Vagina (tissue), 1 donor: ENCODE results near the genes SSB and MYO3B.

DNA sequence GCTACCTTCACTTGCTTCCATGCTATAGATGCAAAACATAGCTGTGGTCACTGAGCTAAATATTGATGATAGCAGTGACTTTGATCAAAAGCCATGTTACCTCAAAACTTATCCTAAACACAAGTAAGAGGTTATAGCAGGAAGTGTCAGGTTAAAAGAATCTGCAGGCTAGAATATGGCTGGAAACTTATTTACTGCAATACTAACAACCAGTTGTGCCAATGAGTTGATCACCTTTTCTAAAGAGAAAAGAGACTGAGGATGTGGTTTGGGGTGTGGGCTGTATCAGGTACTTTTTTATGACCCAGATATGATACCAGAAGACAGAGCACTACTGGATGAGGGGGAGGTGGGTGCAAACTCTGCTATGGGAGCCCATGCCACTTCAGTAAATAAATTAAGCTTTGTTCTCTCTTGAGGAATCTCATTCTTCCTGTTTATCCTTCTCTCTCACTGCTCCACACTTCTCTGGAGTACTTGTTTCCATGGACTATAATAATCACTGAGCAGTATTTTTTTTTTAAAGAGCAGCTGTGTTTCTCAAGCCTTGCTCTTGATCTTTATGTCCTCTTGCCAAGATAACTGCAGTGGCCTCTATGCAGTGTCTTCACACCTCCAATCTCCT is 51.3 kb upstream of the NOSTRIN start:
- PRO-cap, result no peak
- RAMPAGE, long total RNA, result no peak

- PRO-cap, result no peak
- RAMPAGE, long total RNA, result no peak
Measured at GRCh38 chr2:169072475-169072909, 3.1 kb downstream of the DHRS9 start.

- PRO-cap, result no peak
- RAMPAGE, long total RNA, result no peak
Measured at GRCh38 chr2:169363386-169364012, 1.2 kb upstream of the LRP2 start.

GRCh38 chr2:169531120-169531655 is 21.7 kb downstream of the KLHL41 start:
- PRO-cap, result no peak
- RAMPAGE, long total RNA, result no peak

GRCh38 chr2:169695738-169696108 is 1.5 kb downstream of the PHOSPHO2 start:
- PRO-cap, result no peak
- RAMPAGE, long total RNA, result no peak

- PRO-cap, result no peak
- RAMPAGE, long total RNA, result no peak
Measured at GRCh38 chr2:169735481-169736151, 2.0 kb downstream of the KLHL23 start.

DNA sequence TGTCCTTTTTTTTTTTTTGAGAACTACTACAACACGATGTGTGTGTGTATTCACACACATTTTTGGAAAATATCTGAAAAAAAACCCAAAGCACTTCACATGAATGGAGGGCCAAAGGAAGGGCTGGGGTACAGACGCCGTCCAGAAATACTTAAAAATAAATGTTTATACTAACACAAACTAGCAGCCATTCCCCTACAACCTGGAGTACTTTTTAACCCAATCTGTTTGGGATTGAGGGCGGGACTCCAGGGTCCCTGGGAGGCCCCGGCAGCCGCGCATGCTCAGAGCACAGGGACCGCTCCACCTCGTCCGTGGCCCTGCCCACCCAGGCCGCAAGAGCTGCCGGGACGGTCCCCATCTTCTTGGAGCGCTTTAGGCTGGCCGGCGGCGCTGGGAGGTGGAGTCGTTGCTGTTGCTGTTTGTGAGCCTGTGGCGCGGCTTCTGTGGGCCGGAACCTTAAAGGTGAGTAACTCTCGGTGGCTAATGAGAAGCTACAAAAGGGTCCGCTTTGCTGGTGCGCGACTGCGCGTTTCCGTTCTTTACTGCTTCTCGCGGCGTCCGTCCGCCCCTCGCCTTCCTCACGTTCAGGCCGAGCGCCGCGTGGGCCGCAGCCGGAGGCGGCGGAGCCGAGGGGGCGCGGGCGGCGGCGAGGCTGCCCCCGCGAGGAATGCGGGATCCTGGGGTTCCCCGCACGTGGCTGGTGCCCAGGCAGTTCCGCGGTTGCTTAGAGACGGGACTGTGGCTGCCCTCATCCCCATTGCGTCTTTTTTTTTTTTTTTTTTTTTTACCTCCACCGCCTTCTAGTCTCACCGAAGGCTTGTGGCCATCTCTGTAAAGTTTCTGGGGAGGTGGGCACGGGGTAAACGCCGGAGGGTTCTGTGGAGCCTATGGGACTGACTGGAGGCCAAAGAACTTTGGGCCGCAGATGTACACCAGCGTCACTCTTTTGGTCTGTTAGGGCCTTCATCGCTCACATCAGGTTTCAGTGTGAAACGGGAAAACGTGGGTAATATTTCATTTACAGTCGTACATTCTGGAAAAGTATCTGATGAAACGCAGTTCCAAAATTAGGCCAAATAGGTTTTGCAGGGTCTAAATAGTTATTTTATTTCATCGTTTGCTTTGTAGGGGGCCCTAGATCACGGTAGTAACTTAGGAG is at the start of gene SSB:
Gene SSB (plus strand): TSS at position 360 of the 1,162 bp plus-strand sequence.
- PRO-cap, result bidirectional peak, plus-strand start at position 378 of the sequence, minus-strand start at position 230 of the sequence
- RAMPAGE, long total RNA, result start-site peak on the plus strand centred at position 375 of the sequence, 57 bp wide, 893 reads

DNA sequence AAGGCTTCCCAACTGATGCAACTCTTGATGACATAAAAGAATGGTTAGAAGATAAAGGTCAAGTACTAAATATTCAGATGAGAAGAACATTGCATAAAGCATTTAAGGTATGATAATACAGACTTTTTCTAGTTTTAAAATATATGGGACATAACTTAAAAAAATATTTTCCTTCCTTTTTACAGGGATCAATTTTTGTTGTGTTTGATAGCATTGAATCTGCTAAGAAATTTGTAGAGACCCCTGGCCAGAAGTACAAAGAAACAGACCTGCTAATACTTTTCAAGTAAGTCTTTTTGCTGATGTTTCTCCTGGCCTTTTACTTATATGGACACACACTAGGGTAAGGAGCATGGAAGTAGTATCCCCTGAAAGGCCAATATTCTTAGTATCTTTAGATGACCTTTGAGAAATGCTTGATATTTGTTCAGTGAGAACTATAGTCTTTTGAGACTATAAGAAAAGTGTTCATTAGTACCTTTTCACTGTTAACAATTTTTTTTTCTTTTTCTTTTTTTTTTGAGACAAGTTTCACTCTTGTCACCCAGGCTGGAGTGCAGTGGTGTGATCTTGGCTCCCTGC is 8.2 kb downstream of the SSB start:
- PRO-cap, result no peak
- RAMPAGE, long total RNA, result no peak

DNA sequence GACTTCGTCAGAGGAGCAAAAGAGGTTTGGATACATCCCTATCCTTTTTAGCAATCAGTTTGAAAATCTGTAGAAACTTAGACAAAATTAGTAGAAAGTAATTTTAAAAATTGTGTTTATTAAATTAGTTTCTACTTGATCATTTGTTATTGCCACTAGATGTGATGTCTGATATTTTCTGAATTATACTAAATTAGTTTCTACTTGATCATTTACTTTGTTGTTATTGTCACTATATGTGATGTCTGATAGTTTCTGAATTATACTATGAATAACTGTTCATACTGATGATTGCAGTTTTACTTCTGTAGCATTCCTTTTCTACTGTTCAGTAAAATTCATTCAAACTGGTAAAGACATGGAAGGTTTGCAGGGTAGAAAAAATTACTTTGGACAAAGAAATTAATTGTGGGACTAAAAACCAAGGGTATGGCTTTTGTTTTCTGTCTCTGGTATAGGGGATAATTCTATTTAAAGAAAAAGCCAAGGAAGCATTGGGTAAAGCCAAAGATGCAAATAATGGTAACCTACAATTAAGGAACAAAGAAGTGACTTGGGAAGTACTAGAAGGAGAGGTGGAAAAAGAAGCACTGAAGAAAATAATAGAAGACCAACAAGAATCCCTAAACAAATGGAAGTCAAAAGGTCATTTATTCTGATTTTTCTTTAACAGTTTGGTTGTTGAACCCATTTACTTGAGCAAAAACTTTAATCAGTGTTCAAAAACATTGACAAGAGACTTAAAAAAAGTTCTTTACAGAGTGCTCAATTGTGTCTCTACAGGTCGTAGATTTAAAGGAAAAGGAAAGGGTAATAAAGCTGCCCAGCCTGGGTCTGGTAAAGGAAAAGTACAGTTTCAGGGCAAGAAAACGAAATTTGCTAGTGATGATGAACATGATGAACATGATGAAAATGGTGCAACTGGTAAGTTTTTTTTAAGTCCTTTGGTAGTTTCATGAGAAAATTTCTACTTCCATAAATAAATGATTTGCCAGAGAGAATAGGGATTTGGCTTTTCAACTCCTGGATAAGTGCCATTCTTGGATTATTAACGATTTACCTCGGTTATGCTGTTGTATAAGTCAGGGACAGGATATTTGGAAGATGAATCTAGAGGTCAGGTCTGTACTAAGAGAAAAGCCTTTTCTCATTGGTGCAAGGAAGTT is 12.1 kb downstream of the SSB start:
- PRO-cap, result no peak
- RAMPAGE, long total RNA, result no peak

- PRO-cap, result no peak
- RAMPAGE, long total RNA, result start-site peak on the plus strand at chr2:169842483-169842546, 12 reads
Measured at GRCh38 chr2:169842278-169842593, 15.0 kb downstream of the UBR3 start.

- PRO-cap, result no peak
- RAMPAGE, long total RNA, result no peak
Measured at GRCh38 chr2:169949368-169950035, 122.2 kb downstream of the UBR3 start.

DNA sequence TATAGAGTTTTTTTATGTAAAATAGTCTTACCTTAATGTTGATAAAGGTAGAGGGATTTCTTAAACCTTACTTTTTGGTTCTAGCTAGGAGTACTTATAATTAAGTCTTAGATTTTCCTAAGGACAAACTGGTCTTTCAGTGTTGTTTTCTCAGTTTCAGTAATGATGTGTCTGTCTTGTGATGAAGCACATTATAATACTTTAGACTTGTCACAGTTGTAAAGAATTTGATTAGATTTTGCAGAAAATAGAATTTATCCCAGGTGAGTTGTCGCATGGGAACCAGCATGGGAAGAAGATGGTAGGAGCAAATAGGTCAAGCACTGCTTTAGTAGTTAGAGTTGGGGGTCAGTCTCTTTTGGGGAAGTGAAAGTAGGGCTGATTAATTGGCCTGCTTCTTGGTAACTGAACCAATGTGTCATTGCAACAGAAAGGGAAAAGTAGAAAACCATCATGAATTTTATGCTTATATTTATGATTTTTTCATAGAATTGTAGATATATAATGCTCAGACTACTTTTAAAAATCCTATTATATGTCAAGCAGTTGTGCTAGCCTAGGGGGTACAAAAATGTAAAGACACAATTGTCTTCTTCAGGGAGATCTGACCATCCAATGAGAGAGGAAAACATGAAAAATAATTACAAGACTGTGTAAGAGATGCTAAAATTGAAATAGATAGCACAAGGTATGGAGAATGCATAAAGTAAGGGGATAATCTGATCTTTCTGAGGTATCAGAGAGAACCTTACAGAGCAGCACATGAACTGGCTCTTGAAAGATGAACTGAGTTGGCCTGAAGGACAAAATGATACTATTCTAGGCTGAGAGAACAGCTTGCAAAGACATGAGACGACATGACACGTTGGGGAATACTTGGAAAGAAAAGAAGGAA is 153.1 kb upstream of the MYO3B start:
- PRO-cap, result no peak
- RAMPAGE, long total RNA, result start-site peak on the plus strand centred at position 534 of the sequence, 114 bp wide, 9 reads

- PRO-cap, result no peak
- RAMPAGE, long total RNA, result no peak
Measured at GRCh38 chr2:170178018-170178276, at the start of gene MYO3B. Gene MYO3B (plus strand): TSS chr2:170178147.

- PRO-cap, result no peak
- RAMPAGE, long total RNA, result no peak
Measured at GRCh38 chr2:170500822-170501196, 214.3 kb upstream of the SP5 start.

GRCh38 chr2:170505758-170506404 is 209.3 kb upstream of the SP5 start:
- PRO-cap, result bidirectional peak, plus-strand start at chr2:170506230, minus-strand start at chr2:170506091; unidirectional peak, plus-strand start at chr2:170506230
- RAMPAGE, long total RNA, result no peak

DNA sequence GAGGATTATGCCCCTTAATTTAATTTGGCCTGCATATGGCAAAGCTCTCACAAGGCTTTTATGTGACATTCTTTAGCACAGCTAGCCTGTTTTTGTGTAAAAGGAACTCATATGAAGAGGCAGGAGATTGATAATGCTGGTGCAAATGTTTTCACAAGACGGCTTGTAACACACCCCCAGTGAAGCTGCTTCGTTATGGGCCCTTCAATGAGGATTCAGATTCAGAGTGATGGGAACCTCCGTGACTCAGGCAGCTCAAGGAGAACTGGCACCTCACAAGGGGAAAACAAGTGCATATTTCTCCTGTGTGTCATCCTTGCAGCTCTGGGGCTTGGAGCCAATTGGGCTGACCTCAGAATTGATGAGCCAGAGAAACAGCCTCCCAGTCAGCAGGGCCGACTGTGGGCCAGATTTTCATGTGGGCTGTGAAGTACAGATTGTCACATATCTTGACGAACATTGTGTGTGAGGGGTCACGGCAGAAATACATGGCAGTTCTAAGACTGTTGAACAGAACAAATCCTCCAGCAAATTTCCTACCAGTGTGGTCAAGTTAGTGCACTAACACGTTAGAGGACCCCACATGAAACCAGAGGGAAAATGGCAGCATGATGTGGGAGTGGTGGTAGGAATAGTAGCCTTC is 189.6 kb upstream of the SP5 start:
- PRO-cap, result no peak
- RAMPAGE, long total RNA, result no peak

GRCh38 chr2:170751555-170751894 is 18.7 kb upstream of the ERICH2 start:
- PRO-cap, result no peak
- RAMPAGE, long total RNA, result no peak

DNA sequence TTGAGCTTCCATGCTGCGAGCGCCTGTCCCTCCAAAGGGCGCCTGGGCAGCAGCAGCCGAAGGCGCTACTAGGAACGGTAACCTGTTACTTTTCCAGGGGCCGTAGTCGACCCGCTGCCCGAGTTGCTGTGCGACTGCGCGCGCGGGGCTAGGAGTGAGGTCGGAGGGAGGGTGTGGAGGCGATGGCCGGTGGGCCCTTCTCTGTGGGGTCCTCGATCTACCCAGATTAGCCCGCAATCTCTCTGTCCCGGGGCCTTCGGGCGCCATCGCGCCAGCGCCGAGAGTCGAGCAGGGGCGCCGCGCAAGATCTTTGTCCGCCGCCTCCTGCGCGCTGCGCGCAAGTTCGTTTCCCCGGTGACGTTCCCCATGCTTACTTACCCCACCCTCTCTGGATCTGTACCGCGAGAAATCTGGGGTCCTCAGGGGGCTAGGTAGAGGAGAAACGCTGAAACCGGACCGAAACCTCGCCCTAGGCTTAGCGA is 694 bp downstream of the GAD1 start:
- PRO-cap, result no peak
- RAMPAGE, long total RNA, result no peak

- PRO-cap, result no peak
- RAMPAGE, long total RNA, result no peak
Measured at GRCh38 chr2:170872851-170873712, 56.0 kb upstream of the GORASP2 start.

DNA sequence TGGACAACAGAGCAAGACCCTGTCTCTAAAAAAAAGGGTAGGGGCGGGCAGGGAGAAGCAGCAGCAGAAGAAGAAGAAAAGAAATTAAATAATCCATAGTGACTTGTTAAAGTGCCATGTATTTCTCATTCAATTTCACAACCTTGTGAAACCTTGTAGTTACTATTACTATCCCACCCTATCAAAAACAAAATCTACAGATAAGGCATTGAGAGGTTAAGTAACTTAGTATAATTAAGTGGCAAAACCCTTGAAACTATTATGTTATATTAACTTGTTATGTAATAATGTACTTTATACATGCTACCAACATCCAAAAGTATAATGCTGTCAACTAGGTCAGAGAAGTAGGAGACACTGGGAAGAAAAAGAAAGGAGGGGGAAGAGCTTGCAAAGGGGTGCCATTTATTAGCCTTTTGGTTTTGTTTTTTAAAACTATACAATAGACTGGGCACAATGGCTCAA is 11.5 kb downstream of the TLK1 start:
- PRO-cap, result no peak
- RAMPAGE, long total RNA, result no peak